Kidney (tissue), 2 donors: ENCODE results near the genes KRTAP13-2, KRTAP19-2, KRTAP19-8, TIAM1, OLIG2 and GART.

DNA sequence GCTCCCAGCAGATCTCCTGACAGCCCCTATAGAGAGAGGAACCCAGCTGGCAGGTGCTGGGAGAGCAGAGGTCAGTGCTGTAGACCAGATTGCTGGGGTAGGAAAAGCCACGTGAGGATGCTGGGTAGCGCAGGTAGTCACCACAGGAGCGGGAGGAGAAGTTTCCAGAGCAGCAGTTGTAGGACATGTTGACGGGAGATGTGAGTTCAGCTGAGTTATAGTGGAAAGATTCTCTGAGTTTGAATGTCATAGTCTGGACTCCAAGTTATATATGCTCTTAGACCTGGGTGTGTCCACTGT lies at the start of gene KRTAP13-2:
Gene KRTAP13-2 (minus strand): TSS at position 245 of the 300 bp plus-strand sequence.
- PRO-cap: no peak
- RRBS: no CpG with 5 or more reads among the region's 4 CpGs

DNA sequence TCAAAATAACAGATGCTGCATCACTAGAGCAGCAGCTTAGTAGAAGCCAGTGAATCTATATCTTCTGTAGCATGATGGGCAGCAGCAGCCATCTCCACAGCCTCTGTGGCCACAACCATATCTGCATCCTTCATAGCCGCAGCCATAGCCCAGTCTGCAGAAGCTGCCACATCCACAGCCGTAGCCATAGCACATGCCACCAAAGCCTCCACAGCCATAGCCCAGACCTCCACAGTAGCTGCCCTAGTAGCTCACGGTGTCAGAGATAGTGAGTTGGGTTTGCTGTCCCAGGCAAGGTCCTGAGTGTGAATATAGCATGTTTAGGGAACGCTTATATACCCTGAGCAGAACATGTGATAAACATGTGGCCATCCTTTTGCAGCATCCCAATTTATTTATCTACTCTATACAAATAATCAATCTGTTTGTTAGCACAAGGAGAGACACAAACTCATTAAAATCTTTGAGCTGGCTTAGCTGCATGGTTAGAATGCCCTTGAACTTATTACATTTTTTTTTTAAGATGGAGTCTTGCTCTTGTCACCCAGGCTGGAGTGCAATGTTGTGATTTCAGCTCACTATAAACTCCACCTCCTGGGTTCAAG lies at the start of gene KRTAP19-2:
Gene KRTAP19-2 (minus strand): TSS at position 283 of the 605 bp plus-strand sequence.
- PRO-cap: no peak
- RRBS: no CpG with 5 or more reads among the region's 4 CpGs

DNA sequence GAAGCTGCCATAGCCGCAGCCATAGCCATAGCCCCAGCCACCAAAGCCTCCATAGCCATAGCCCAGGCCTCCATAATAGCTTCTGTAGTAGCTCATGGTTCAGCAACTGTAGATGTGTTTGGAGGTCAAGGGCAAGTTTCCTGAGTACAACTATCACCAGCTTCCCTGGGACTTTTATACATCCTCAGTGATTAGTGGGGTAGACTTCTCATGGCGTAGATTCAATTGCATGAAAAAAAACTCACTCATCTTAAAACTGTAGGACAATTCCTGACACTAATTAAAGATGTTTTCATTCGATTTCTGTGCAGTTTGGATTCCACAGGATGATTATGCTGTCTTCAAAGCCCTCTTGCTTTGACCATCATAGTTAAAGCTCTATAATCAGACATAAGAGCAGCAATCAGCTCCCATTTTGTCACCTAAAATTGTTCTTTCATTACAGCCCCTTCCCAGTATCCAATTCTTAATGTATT lies at the start of gene KRTAP19-8:
Gene KRTAP19-8 (minus strand): TSS at position 129 of the 476 bp plus-strand sequence.
- PRO-cap: no peak
- RRBS: no CpG with 5 or more reads among the region's 3 CpGs

- PRO-cap: unidirectional peak, minus-strand start at chr21:31344183
- RRBS: 3% methylated on average over 20 of the region's 62 CpGs
Measured at GRCh38 chr21:31343368-31344756, at the start of gene TIAM1. TSS of gene TIAM1 (minus strand) at chr21:31344261.

DNA sequence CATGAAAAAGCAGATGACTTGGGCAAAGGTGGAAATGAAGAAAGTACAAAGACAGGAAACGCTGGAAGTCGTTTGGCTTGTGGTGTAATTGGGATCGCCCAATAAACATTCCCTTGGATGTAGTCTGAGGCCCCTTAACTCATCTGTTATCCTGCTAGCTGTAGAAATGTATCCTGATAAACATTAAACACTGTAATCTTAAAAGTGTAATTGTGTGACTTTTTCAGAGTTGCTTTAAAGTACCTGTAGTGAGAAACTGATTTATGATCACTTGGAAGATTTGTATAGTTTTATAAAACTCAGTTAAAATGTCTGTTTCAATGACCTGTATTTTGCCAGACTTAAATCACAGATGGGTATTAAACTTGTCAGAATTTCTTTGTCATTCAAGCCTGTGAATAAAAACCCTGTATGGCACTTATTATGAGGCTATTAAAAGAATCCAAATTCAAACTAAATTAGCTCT lies 9.0 kb downstream of the SOD1 start:
- PRO-cap: no peak
- RRBS: no CpG with 5 or more reads among the region's 3 CpGs

- PRO-cap: no peak
- RRBS: no CpG with 5 or more reads among the region's 7 CpGs
Measured at GRCh38 chr21:31677134-31678027, 17.9 kb downstream of the SOD1 start.

DNA sequence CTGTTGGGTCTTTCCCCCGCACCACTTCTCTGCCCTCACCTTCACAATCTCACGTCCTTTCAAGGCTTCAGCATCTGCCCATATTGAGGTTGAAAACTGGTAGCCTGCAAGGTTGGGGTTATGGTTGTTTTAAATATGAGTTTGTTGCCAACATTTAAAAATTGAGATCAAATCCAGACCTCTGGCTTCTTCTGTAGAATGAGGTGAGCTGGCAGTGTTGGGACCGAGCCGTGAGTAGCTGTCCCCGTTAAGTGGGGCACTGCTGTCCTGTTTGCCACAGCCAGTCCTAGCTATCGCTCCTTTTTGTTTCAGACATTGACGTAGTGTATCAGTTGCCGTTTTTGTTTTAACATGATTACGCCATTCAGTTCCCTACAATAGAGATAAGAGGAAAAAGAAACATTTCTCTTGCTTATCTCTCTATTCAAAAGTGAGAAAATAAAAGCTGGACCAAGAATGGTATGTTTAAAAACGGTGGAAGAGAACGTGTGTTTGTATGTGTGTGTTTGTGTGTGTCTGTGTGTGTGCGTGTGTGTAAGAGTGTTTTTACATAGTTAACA lies 65.5 kb downstream of the HUNK start:
- PRO-cap: no peak
- RRBS: no CpG with 5 or more reads among the region's 12 CpGs

DNA sequence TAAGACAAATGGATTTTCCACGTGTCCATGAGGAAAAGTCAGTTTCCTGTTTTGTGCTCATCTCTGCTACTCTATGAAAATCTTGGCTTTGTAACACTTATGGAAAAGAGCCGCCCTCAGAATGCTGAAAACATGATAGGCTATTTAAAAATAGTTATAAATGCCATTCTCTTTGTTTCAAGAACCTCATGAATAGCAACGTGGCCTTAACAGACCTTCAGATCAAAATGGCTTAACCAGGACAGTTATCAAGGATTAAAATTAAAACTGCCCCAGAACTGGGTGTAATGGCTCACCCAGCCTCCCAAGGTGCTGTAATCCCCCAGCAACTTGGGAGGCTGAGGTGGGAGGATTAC lies 30.0 kb downstream of the MRAP start:
- PRO-cap: no peak
- RRBS: no CpG with 5 or more reads among the region's 3 CpGs

DNA sequence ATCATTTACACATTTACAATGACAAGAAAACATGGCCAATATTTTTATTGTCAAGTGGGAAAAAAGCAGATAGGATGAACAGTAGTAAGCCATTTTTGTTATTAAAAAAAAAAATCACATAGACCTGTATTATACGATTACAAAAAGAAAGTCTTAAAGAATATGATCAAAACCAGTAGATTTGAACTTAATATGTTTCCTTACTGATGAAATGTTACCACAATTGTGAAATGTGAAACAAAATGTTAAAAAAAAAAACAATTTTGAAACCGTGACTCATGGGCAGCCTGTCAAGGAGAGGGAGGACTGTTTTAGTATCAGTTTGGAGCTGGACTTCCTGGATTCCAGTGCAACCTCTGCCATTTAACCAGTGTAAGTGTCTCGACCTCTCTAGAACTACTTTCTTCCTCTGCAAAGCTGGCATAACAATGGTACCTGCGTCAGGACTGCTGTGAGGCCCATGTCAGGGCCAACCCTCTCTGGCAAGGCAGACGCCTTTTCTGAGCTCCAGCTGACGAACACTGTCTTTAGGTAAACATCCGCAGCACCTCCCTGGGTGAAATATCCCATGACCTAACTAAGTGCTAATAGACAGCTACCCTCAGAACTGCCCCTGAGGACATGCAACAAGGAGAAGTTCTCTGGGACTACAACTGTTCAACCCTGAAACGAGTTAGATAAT lies 21.0 kb downstream of the URB1 start:
- PRO-cap: no peak
- RRBS: no CpG with 5 or more reads among the region's 8 CpGs

GRCh38 chr21:32440935-32441551 lies 28.5 kb downstream of the EVA1C start:
- PRO-cap: no peak
- RRBS: no CpG with 5 or more reads among the region's 5 CpGs

DNA sequence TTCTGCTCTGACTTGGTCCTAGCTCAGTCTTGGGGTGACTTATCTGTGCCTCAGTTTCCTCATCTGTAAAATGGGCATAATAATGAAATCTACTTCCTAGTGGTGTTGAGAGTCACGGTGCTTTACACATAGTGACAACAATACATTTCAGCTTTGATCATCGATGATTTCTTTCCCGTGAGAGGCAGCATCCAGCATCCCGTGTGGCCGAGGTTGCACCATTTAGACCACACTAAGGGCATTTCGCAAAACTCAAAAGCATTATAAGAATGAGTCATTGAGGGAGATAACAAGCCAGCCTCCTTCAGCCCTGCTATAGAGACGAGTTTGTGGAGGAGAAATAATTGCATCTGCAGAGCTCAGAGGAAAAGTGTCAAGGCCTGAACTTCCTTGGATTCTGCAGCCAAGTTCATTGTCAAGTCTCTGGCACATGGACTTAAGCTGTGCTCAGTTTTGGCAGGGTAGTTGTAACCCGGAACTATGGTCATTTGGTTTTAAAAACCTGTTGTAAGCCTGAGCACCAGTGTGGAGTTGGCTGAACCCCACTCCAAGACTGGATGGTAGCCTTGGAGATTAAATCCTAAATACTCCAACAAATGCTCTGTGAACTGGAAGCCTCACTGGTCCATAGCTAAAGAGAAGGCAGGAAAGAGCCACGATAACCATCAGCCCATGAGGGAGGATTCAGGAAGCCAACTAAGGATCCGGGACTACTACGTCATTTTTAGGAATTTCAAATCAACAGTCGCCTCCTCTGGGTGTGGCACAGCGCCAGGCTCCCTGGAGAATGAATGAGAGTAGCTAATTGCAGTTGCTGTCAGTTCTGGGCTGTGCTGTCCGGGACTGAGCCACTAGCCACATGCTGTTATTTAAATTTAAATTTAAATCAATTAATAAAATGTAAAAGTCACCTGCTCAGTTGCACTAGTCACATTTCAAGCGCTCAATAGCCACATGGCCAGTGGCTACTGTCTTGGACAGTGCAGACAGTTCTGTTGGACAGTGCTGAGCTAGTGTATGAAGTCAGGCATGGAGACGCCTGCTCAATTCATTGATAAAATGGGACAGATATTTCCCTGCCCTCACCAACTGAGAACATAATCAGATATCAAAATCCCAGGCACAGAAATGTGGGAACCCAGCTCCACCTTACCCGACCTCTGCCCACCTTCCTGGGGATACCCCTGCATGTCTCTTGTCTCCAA lies 64.0 kb downstream of the TCP10L start:
- PRO-cap: no peak
- RRBS: 17% methylated on average over 3 of the region's 17 CpGs

- PRO-cap: no peak
- RRBS: 4% methylated on average over 15 of the region's 39 CpGs
Measured at GRCh38 chr21:33025859-33026453, at the start of gene OLIG2. TSS of gene OLIG2 (plus strand) at chr21:33025935.

- PRO-cap: no peak
- RRBS: no CpG with 5 or more reads among the region's 7 CpGs
Measured at GRCh38 chr21:33232175-33233249, 2.8 kb downstream of the IFNAR2 start.

GRCh38 chr21:33233440-33233948 lies 3.8 kb downstream of the IFNAR2 start:
- PRO-cap: no peak
- RRBS: no CpG with 5 or more reads among the region's 7 CpGs

- PRO-cap: no peak
- RRBS: no CpG with 5 or more reads among the region's 13 CpGs
Measured at GRCh38 chr21:33298940-33300184, 25.4 kb upstream of the IFNAR1 start.

GRCh38 chr21:33451703-33452113 lies 28.1 kb downstream of the TMEM50B start:
- PRO-cap: no peak
- RRBS: no CpG with 5 or more reads among the region's 1 CpG

DNA sequence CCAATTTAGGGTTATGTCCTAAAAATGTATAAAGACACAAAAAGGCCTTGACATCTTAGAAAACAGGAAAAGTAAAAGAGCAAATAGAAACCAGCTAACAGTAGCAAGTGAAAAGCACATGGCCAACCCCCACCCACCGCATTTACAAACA lies 239 bp downstream of the GART start:
- PRO-cap: no peak
- RRBS: no CpG with 5 or more reads among the region's 1 CpG

- PRO-cap: bidirectional peak, plus-strand start at chr21:33542204, minus-strand start at chr21:33542112; unidirectional peak, minus-strand start at chr21:33542557; bidirectional peak, plus-strand start at chr21:33543062, minus-strand start at chr21:33542852
- RRBS: 2% methylated on average over 12 of the region's 78 CpGs
Measured at GRCh38 chr21:33541954-33542981, at the start of gene GART. TSS of gene GART (minus strand) at chr21:33542117.

GRCh38 chr21:33554419-33555195 lies 11.8 kb downstream of the SON start:
- PRO-cap: no peak
- RRBS: 97% methylated on average over 2 of the region's 41 CpGs

GRCh38 chr21:33686473-33686781 lies 44.1 kb downstream of the ITSN1 start:
- PRO-cap: no peak
- RRBS: no CpG with 5 or more reads among the region's 3 CpGs